ENCODE measurements around a stretch of chr13.

DNA sequence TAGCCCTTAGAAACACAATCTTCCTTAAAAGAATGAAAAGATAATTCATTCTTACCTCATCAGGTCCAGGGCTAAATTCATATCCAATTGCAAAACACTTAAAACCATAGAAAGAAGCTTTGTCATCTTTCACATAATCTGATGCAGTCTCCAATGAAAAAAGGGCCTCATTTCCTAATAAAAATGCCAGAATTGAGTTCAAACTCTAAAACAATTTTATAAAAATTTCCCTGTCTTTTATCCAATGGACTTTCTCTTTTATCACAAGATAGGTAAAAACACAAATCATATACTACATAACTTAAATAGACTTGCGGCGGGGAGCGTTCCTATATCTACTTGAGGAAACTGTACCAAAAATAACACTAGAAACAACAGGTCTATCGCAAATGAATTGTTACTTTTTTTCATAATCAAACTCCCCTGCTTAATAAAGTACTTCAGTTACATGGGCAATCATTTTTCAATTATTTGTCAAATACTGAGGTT lies 138.3 kb upstream of the FBXL3 start:
- PRO-cap = no peak
- RAMPAGE, long total RNA = no peak

DNA sequence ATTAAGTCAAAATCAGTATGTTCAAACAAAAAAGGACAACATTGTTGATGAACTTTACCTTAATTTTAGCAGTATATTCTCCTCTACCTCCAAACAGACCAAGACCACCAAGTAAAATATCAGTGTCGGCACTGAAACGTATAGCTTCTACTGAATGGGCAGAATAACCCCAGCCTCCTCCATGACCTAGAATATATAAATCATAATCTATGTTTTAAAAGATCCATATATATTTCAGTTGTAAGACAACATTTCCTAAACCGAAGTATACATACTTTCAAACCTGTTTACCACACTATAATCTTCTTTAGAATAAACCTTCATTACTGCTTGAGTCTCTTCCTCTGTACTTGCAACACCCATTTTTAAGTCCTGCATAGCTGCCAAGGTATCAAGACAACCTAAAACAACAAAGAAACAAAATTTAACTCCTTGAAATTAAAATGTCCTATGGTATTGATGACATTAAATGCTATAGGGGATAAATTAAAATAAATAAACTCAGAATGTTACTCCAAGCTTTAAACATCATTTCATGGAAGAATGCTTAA lies 121.6 kb downstream of the MYCBP2 start:
- PRO-cap = no peak
- RAMPAGE, long total RNA = no peak

DNA sequence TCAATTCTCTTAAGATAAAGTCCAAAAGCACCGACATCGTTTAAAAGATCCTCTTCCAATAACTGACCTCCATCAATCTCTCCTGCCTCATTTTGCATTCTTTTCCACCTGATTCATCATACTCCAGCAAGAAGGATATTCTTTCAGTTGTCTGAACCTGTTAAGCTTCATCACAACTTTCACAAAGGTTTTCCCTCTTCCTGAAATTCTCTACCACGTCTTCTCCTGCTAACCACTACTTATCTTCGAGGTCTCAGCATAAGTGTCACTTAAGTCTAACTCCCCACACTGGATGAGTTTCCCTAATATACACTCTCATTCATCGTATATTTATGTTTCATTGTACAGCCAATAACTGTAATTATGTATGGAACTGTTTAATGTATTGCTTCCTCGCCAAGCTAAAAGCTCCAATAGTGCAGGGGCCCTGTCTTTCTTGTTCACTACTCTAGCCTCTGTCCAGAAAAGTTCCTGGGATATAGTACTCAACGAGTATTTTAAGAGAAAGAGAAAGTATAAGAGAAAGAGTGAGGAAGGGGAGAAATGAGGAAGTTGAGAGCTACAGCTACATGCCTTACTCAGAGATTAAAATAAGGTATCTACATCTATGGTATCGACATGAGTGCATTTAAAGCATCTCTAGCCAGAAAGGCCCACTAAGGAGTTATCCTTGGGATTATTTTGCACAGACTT lies 28.7 kb downstream of the MYCBP2 start:
- PRO-cap = no peak
- RAMPAGE, long total RNA = no peak

GRCh38 chr13:77698200-77699366 lies 1.1 kb downstream of the SLAIN1 start:
- PRO-cap = bidirectional peak, plus-strand start at chr13:77698505, minus-strand start at chr13:77698358
- RAMPAGE, long total RNA = no peak

DNA sequence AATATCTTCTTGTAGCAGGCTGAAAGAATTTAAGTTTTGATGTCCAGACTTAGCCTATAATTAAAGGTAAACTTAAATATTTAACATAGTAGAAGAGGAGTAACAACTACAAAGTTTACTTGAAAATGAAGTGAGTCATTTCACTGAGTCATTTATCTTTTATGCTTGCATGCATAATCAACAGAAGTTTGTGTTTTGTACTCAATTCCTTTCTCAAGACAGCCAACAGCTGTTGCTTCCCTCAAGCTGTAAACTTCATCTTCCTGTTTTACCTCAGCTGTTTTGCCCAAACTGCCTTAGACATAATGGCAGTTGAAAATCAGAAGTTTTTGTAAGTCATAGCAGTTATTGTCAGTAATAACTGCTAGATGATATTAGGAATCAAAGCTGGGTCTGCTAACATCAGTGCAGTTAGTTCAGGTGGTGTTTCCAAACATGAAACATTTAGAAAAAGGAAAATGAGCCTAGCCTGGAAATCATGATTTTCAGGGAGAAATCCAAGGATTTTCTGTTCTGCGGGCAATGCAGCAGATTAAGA lies 57.9 kb downstream of the EDNRB start:
- PRO-cap = no peak
- RAMPAGE, long total RNA = no peak

- PRO-cap = no peak
- RAMPAGE, long total RNA = no peak
Measured at GRCh38 chr13:77917371-77918020, 1.1 kb downstream of the EDNRB start.

DNA sequence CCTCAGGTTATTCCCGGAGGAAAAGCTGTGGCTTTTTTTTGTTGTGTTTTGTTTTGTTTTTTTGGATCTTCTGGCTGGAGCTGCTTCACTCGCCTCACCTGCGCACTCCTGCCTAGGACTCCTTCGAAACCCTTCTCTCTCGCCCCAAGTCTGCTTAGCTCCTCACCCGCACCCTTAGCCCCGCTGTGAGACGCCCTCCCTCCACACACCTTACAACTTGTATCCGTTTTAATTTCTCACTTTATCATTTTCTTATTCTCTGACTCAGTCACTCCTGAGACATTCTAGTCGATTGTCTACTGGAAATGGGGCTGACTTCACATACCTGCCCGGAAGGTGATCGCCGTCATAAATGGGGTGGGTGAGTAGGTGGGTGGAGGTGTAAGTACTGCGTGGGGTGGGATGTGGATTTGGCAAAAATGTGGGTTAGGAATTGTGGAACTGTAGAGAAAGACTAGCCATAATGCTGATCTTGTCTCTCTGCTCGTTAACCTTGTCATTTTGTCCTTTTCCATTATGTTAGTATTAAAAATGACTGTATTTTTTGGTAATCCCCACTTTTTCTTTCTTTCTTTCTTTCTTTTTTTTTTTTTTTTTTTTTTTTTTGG lies 739 bp downstream of the NDFIP2 start:
- PRO-cap = no peak
- RAMPAGE, long total RNA = no peak

DNA sequence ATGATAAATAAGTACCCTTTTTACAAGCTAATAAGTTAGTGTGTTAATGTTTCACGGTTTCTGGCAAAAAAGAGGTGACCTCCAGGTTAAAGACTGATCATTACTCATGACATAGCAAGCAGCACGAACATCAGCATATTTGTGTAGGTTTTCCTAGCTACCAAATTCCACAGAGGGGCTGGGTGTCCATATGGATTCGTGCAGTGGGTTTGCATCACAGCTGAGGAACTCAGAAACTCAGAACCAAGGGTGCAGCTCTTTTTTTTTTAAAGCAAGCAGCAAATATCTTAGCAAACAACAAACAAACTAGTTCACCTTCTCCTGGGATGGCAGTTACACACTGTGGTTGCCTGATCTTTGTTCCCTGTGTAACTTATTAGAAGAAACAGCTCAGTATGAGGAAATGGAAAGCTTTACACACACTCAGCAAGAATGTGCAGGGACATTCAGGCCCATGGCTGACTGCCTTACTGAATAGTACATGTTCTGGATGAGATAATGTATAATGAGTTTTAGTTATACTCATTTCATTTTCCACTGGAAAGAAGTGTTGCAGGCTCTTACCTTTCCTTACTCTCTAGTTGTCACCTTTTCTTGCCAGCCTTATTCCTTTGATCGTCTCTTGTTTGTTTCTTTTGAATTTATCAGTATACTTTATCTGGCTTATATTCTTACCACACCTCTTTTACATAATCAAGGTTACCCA lies 4.2 kb downstream of the NDFIP2 start:
- PRO-cap = no peak
- RAMPAGE, long total RNA = no peak

GRCh38 chr13:80074175-80074859 lies 266.6 kb downstream of the SPRY2 start:
- PRO-cap = unidirectional peak, plus-strand start at chr13:80074279
- RAMPAGE, long total RNA = no peak

DNA sequence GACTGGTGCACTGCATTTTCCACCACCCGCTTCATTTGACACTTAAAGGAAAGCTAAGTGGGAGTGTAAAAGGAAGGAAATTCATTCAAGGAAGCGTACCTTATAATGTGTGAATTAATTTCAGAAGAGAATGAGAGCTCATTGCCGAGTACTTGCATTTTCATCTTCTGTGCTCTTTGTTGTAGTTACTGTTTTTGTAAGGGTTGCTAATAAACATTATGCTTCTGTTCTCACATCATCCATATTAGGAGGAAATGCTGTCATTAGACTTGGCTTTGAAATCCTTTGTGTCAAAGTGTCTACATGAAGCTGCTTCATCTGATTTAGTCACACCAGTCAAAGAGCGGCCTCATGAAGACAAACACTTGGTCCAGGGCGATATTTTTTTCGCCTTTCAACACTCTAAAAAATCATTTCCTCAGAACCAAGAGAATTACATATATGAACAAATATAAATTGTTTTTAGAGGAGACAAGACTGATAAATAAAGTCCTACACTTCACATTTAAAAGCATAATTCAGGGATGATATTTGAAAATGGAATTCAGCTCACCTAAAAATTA lies 105.0 kb downstream of the SPRY2 start:
- PRO-cap = no peak
- RAMPAGE, long total RNA = no peak

GRCh38 chr13:80277786-80278313 lies 63.1 kb downstream of the SPRY2 start:
- PRO-cap = no peak
- RAMPAGE, long total RNA = no peak

DNA sequence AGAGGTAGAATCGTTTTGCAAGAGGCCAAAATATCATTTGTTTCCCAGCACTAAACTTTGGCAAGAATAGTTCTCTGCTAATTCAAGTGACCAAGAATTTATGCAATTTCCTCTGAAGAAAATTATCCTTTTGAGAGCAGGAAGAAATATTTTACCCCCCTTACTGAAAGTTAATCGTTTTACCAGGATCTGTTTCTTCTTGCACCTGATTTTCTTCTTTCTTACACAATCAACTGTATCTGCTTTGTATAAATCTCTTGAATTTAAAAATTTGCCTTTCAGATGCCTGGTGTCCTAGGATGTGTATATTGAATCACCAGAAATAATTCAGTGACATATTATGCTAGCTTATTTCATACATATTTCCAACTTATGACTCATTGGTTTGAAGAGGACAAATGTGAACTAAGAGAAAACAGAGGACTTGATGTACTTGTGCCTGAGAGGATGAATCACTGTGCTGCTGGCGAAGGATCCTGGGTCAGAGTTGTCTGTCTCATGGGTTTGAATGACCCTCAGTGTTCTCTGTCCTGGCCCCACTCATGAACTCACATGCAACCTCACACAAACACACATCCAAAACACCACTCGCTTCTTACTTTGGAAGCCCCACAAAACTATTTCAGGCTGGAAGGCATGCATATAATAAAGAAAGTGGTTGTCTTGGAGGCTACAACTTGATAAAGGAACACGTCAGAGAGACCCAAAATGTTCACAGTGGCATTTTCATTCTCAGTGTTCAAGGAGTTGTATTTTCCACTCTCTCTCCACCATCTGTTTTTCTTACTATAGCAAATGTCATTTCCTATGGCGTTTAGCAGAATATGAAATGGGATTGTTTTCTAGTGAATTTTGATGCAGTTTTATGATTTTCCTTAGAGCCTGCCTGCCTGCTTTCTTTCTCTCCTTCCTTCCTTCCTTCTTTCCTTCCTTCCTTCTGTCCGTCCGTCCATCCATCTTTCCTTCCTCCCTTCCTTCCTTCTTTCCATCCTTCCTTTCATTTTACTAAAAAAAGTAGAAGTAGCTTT lies 129.0 kb upstream of the SPRY2 start:
- PRO-cap = no peak
- RAMPAGE, long total RNA = no peak

GRCh38 chr13:80654907-80655317 lies 314.0 kb upstream of the SPRY2 start:
- PRO-cap = no peak
- RAMPAGE, long total RNA = no peak

- PRO-cap = no peak
- RAMPAGE, long total RNA = no peak
Measured at GRCh38 chr13:83554712-83555259, 327.5 kb downstream of the SLITRK1 start.

GRCh38 chr13:83881758-83882095 lies 547 bp downstream of the SLITRK1 start:
- PRO-cap = bidirectional peak, plus-strand start at chr13:83882015, minus-strand start at chr13:83882017
- RAMPAGE, long total RNA = no peak

GRCh38 chr13:83941491-83942321 lies 59.4 kb upstream of the SLITRK1 start:
- PRO-cap = unidirectional peak, minus-strand start at chr13:83941773
- RAMPAGE, long total RNA = no peak

- PRO-cap = no peak
- RAMPAGE, long total RNA = no peak
Measured at GRCh38 chr13:87677220-87678197, 6.3 kb downstream of the SLITRK5 start.

DNA sequence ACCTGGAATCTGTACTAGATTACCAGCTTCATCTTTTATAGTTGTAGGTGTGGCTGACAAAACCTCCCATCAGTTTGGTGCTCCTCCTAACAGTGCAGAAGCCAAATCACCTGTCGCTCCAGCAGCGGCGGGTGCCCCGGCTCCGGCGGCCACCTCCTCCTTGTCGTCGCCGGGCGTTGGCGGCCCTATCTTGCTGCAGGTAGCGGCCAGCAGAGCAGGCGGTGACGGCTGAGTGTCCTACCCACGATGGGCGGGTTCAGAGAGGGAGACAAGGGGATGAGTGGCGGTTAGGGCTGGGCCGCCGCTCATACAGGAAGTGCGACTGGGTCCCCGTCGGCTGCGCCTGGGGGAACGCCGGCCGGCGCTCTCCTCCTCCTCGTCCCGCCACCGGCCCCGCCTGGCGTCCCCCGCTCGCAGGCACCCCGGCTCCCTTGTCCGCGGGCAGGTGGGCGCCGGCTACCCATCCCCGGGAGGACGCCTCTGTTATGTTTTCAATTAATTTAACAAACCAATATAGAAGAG lies 1691.9 kb downstream of the SLITRK5 start:
- PRO-cap = no peak
- RAMPAGE, long total RNA = no peak

GRCh38 chr13:89707890-89708242 lies 1690.6 kb upstream of the GPC5 start:
- PRO-cap = no peak
- RAMPAGE, long total RNA = no peak

DNA sequence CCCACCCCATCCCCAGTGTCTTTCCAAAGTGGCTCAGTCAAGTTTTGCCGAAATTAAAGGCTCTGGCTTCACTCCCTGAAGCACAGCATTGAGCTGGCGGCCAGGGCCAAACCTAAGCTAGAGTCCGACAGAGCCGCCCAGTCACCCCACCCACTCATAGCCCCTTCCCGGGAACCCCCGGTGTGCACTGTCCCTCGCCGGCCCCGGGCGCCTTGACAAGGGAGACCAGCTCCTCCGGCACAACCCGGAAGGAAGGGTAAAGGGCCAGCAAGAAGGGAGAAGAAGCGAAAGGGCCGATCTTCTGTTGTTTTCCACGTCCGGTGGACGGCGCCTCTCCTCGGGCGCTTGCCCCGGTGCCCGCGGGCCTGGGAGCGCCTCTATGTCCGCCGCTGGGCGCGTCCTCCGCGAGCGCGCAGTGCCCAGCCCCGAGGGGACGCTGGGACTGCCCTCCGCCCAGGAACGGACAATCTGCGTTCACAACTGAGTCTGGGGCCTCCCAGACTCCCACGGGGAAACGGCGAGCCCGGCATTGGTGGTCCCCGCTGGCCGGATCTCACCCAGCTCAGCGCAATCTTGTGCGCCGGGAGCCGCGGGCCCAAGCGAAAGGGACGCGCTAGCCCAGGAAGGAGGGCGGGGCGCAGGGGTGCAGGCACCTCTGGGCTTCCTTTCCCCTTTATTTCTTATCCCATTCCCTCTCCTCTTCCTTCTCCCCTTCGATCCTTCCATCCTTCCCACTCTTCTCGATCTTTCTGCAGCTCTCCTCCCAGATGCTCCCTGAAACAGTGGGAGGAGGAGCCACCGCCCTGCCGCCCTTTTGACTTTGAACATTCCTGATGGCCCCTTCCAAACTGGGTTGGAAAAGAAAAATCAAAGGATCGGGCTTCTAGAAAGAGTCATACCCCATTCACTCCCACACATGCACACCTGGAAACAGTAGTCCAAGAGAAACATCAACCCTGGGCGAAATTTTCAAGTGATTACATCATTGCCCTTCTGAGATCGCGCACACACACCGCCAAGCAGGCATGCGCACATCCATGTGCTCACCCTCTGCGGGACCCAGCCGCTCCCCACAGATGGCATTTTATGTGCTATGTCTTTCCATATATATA lies 223.2 kb upstream of the GPC5 start:
- PRO-cap = unidirectional peak, plus-strand start at position 314 of the sequence; bidirectional peak, plus-strand start at position 380 of the sequence, minus-strand start at position 326 of the sequence; bidirectional peak, plus-strand start at position 602 of the sequence, minus-strand start at position 577 of the sequence; unidirectional peak, minus-strand start at position 751 of the sequence; unidirectional peak, minus-strand start at position 835 of the sequence
- RAMPAGE, long total RNA = no peak

All from GM23338 (cell line).